Transverse colon (tissue), 4 donors: Measurements from ENCODE around the genes IMPDH1, HILPDA and FLNC.

GRCh38 chr7:127371040-127371874, 21.3 kb downstream of the ZNF800 start:
- PRO-cap = no peak
- RAMPAGE, long total RNA, 4 experiments = no peak in any of the 4 experiments

DNA sequence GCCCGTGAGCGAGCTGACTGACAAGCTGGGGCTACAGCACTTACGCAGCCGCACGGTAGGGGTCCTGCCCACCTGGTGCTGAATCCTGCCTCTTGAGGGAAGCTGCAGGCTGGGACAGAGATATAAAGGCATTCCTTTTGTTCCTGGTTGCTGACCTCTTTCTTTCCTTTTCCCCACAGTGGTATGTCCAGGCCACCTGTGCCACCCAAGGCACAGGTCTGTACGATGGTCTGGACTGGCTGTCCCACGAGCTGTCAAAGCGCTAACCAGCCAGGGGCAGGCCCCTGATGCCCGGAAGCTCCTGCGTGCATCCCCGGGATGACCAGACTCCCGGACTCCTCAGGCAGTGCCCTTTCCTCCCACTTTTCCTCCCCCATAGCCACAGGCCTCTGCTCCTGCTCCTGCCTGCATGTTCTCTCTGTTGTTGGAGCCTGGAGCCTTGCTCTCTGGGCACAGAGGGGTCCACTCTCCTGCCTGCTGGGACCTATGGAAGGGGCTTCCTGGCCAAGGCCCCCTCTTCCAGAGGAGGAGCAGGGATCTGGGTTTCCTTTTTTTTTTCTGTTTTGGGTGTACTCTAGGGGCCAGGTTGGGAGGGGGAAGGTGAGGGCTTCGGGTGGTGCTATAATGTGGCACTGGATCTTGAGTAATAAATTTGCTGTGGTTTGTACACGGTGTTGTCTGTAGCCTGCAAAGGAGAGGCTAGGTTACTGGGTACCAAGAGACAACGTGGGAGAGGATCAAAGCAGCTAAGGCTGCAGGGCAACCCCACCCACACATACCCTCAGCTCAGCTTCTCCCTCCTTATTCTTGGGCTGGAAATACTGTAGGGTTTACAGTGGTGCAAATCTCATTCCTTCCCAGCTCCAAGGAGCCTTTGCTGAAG, 2.3 kb upstream of the FSCN3 start:
- PRO-cap = no peak
- RAMPAGE, long total RNA, 4 experiments = no peak in any of the 4 experiments

DNA sequence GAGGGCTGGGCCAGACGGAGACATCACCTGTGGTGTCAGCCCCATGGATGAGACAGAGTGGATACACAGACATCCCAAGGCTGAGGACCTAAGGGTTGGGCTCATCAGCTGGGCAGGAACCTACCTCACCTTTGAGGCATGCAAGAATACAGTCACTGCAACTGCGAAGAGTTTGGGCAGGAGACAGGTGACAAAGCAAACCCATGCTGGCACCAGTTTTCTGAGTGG, 189 bp downstream of the FSCN3 start:
- PRO-cap = no peak
- RAMPAGE, long total RNA, 4 experiments = no peak in any of the 4 experiments

GRCh38 chr7:127703113-127703474, 51.1 kb downstream of the SND1 start:
- PRO-cap = no peak
- RAMPAGE, long total RNA, 4 experiments = no peak in any of the 4 experiments

GRCh38 chr7:127793660-127793878, 141.6 kb downstream of the SND1 start:
- PRO-cap = no peak
- RAMPAGE, long total RNA, 4 experiments = no peak in any of the 4 experiments

- PRO-cap = no peak
- RAMPAGE, long total RNA, 4 experiments = no peak in any of the 4 experiments
Observed at GRCh38 chr7:127917662-127918456, 113.4 kb downstream of the LRRC4 start.

DNA sequence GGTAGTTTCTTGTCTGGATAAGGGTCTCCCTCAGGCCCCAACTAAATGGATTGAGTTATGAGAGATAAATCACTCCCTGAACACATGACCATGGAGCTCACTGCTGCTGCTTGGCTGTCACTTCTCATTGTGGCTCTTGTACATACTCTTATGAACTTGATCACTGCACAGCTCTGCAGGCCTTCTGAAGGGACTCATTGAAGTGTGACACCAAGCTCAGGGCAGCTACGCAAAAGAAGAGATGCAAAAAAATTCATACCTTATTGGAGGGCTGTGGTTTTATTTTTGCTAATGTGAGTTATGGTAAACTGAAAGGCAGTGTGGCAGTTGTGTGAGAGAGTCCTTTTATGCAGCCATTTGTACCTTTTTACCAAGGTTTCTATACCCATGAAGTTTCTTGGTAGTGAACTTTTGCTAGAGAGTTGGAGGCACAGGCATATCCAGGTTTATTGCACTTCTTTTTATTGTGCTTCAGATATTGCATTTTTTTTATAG, 100.8 kb downstream of the LRRC4 start:
- PRO-cap = no peak
- RAMPAGE, long total RNA, 4 experiments = no peak in any of the 4 experiments

GRCh38 chr7:127975802-127976576, 55.2 kb downstream of the LRRC4 start:
- PRO-cap = no peak
- RAMPAGE, long total RNA, 4 experiments = no peak in any of the 4 experiments

GRCh38 chr7:128028971-128029317, 2.3 kb downstream of the LRRC4 start:
- PRO-cap = no peak
- RAMPAGE, long total RNA, 4 experiments = no peak in any of the 4 experiments

- PRO-cap = no peak
- RAMPAGE, long total RNA, 4 experiments = no peak in any of the 4 experiments
Observed at GRCh38 chr7:128264527-128264993, 23.5 kb downstream of the LEP start.

GRCh38 chr7:128409354-128410177, at the start of gene IMPDH1:
TSS of gene IMPDH1 (minus strand) at chr7:128409982.
- PRO-cap = bidirectional peak, plus-strand start at chr7:128409780, minus-strand start at chr7:128409588; bidirectional peak, plus-strand start at chr7:128410076, minus-strand start at chr7:128409963
- RAMPAGE, long total RNA, 4 experiments = start-site peak on the minus strand in 1 of 4 experiments, at chr7:128409926-128409985 at its widest, 7 reads per replicate

DNA sequence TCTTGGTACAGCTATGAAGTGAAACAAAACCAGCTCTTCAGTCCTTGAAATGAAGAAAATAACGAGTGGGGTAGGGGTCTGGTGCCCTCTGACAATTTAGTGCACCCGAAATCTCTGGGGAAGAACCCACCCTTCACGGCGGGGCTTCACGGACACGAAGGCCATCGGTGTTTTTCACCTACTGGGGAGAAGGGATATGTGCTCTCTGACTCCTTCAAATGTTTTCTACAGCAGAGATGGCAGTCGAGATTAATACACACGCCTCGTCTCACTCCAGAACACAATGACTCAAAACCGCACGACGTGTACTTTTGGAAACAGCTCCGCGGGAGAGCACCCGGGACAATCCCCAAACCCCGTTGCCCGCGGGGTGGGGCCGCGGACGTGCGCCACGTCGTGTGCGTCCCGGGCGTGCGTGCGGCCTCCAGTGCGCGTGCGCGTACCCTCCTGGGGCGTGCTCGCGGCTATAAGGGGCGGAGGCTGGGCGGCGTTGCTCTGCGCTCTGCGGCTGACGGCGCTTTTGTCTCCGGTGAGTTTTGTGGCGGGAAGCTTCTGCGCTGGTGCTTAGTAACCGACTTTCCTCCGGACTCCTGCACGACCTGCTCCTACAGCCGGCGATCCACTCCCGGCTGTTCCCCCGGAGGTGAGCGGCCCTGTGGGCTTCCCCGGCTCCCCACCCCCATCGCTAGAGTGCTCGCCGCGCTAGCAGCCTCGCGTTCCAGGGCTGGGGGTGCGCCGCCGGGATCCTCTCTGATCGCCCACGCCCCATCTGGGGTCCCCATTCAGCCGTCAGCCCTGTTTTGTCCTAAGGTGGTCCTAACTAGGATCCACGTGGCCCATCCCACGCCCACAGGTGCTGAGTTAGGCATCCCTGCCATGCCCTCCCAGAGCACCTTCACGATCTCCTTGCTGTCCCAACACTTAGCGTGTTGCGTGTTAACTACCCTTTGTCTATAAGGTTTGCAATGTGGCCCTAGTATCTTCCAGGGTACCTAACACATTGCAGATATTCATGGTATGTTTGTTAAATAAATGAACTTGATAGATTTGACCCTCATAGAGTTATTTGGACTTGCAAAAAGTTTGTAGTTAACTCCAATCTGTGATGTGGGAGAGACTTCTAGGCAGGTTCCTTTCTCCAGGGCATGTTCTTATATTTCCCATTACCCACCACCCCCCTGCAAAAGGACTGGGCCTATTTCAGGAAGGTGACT, at the start of gene HILPDA:
Gene HILPDA (plus strand): TSS at position 498 of the 1,214 bp plus-strand sequence.
- PRO-cap = bidirectional peak, plus-strand start at position 498 of the sequence, minus-strand start at position 285 of the sequence; unidirectional peak, minus-strand start at position 908 of the sequence
- RAMPAGE, long total RNA, 4 experiments = start-site peak on the plus strand in 3 of 4 experiments, centred at positions 485 to 505 of the sequence, 31 to 91 reads per replicate; start-site peak on the minus strand in 1 of 4 experiments, centred at position 341 of the sequence, 12 reads per replicate

DNA sequence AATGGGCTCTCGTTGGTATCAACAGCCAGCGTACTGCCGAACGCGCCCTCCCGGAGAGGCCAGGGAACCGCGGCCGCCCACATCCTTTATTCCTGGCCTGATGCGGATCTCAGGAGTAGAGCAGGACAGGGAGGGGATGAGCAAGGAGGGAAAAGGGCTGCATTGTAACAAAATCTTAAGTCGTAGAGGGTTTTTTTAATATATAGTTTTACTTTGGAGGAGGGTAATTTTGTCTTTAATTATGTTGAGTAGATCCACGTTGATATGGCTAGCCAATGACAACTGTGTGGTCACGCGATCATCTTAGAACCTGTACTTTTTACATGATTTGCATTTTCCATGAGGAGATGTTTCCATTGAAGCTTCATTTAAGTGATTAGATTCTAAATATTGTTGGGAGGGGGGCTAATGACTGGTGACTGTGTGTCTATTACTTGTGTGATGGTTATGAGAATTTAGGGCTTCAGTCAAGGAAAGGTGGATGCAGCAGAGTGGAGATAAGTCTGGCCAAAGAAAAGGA, 695 bp downstream of the METTL2B start:
- PRO-cap = no peak
- RAMPAGE, long total RNA, 4 experiments = no peak in any of the 4 experiments

- PRO-cap = no peak
- RAMPAGE, long total RNA, 4 experiments = no peak in any of the 4 experiments
Observed at GRCh38 chr7:128673082-128673570, 1.0 kb downstream of the GARIN1A start.

DNA sequence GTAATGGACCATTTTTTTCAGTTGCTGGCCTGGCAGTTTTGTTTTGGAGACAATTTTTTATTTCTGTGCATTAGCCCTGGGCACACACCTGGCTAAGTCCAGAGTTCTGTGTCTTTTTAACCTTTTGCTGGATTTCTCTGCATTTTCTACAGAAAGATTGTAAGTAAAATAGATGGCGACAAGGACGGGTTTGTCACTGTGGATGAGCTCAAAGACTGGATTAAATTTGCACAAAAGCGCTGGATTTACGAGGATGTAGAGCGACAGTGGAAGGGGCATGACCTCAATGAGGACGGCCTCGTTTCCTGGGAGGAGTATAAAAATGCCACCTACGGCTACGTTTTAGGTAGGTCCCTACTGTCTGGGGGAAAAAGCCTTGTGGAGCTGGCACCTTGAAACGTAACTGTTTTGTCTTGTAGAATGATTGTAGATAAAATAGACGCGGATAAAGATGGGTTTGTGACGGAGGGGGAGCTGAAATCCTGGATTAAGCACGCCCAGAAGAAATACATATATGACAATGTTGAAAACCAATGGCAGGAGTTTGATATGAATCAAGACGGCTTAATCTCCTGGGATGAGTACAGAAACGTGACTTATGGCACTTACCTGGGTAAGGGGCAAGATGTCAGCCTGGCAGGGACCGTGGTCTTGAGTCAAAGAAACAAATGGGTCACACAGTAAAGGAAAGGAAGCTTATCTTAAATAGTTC, 15.1 kb downstream of the CALU start:
- PRO-cap = no peak
- RAMPAGE, long total RNA, 4 experiments = no peak in any of the 4 experiments

GRCh38 chr7:128801181-128801753, 9.5 kb downstream of the CCDC136 start:
- PRO-cap = no peak
- RAMPAGE, long total RNA, 4 experiments = start-site peak on the plus strand in 1 of 4 experiments, at chr7:128801248-128801471 at its widest, 8 reads per replicate

GRCh38 chr7:128830263-128831161, at the start of gene FLNC:
TSS of gene FLNC (plus strand) at chr7:128830406.
- PRO-cap = unidirectional peak, plus-strand start at chr7:128830449
- RAMPAGE, long total RNA, 4 experiments = start-site peak on the plus strand in 2 of 4 experiments, at chr7:128830409-128831145 at its widest, 19 to 41 reads per replicate

DNA sequence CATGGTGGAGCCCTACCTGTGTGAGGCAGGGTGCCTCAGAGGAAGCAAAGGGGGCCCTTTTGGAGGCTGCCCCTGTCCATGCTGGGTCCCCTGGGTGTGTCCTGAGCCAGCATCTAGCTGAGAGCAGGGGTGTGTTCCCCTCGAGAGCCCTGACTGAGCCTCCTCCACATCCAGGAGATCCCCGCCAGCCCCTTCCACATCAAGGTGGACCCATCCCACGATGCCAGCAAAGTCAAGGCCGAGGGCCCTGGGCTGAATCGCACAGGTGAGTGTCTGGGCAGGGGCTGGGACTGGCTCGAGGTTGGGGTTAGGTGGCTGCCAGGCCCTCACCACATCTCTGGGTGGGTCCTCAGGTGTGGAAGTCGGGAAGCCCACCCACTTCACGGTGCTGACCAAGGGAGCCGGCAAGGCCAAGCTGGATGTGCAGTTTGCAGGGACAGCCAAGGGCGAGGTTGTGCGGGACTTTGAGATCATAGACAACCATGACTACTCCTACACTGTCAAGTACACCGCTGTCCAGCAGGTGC, 12.9 kb downstream of the FLNC start:
- PRO-cap = no peak
- RAMPAGE, long total RNA, 4 experiments = start-site peak on the plus strand in 1 of 4 experiments, centred at positions 167 to 435 of the sequence, 7 to 9 reads per replicate

- PRO-cap = no peak
- RAMPAGE, long total RNA, 4 experiments = no peak in any of the 4 experiments
Observed at GRCh38 chr7:128848340-128848962, 14.2 kb upstream of the ATP6V1F start.

DNA sequence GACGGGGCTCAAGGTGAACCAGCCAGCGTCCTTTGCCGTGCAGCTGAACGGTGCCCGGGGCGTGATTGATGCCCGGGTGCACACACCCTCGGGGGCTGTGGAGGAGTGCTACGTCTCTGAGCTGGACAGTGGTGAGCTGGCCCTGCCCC, 6.3 kb upstream of the ATP6V1F start:
- PRO-cap = no peak
- RAMPAGE, long total RNA, 4 experiments = start-site peak on the plus strand in 1 of 4 experiments, centred at position 51 of the sequence, 16 reads per replicate